Ishikawa (cell line): ENCODE measurements around the gene ALDH1L2.

DNA sequence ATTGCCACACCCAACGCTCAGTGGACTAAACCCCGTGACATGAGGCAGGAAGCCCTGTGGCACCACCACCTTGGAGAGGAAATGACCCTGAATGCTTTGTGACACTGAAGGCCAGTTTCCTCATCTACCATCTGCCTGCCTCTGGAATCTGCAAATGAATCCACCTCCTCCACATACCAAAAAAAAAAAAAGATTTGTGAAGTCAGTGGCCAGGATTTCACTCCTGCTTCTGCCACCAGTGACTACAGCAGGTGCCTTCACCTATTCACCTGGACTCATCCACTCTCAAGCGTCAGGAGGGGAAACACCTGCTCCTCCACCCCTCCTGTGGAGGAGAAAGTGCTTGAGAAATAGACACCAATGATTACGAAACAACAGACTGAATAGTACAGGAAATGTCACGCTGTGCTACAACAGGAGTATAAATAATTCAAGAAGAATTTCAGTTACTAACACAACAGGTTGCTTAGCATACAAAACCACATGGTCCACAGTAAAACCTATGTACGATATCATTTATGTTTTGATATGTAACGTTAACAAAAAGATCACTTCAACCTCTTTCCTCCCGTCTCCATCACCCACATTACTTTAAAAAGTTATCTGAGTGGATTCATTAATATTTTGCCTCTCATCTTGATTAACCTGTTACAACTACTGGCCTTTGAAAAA, 41.3 kb downstream of the NT5DC3 start:
- RRBS, result no CpG with 5 or more reads among the region's 8 CpGs

GRCh38 chr12:103838697-103839251, 2.3 kb downstream of the NT5DC3 start:
- RRBS, result no CpG with 5 or more reads among the region's 1 CpG

GRCh38 chr12:103901803-103902213, 28.4 kb upstream of the HSP90B1 start:
- RRBS, result no CpG with 5 or more reads among the region's 2 CpGs

- RRBS, result no CpG with 5 or more reads among the region's 5 CpGs
Measured at GRCh38 chr12:103932096-103933127, 2.2 kb downstream of the HSP90B1 start.

- RRBS, result no CpG with 5 or more reads among the region's 16 CpGs
Measured at GRCh38 chr12:104137037-104137465, 959 bp downstream of the NFYB start.

- RRBS, result no CpG with 5 or more reads among the region's 5 CpGs
Measured at GRCh38 chr12:104318557-104319081, 15.1 kb downstream of the EID3 start.

DNA sequence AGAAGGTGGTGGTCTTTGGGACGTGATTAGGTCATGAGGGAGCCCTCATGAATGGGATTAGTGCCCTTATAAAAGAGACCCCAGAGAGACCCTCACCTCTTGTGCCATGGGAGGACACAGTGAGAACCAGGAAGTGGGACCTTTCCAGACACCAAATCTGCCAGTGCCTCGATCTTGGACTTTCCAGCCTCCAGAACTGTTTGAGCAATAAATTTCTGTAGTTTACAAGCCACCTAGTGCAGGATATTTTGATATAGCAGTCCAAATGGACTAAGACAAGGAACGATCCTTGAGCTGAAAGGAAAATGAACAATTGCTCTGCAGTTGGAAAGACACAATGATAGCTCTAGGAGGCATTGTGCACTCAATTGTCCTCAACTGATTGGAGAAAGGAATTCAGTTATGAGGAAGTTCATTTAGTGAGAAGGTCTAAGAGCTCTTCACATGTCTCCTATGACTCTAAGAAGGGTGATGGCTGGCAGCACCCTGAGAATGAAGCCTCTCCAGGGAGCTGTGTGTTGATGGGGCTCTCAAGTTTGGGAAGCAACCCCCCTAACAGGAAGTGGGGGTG, 20.9 kb downstream of the CHST11 start:
- RRBS, result no CpG with 5 or more reads among the region's 3 CpGs

- RRBS, result no CpG with 5 or more reads among the region's 13 CpGs
Measured at GRCh38 chr12:104482085-104483122, 25.7 kb downstream of the CHST11 start.

DNA sequence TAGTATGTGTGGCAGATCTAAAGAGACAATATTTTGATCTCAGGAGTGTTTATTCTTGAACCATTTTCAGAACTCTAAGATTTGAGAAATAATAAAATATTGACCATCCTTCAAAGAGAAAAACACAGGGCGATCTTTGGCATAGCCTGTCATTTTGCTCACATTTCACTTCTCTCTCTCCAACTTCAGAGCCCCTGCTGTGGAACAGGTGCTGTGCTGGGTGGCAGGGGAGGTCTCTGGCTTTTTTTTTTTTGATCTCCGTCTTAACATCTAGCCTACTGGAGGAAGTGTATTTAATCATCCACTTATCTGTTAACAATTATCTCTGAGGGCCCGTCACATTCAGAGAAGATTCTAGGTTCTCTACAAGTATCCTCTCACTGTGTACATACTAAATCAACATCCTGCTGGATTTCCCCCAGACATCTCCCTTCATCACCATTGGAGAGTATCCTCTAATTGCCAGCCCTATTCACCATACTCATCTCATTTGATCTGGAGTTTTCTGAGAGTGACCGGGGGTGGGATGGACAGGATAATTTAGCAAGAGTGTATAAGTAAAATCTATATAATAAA, 34.1 kb downstream of the CHST11 start:
- RRBS, result no CpG with 5 or more reads among the region's 4 CpGs

GRCh38 chr12:104567863-104568483, 111.2 kb downstream of the CHST11 start:
- RRBS, result no CpG with 5 or more reads among the region's 5 CpGs

- RRBS, result no CpG with 5 or more reads among the region's 7 CpGs
Measured at GRCh38 chr12:104582567-104583375, 126.0 kb downstream of the CHST11 start.

- RRBS, result no CpG with 5 or more reads among the region's 2 CpGs
Measured at GRCh38 chr12:104632202-104632401, 175.4 kb downstream of the CHST11 start.

GRCh38 chr12:104664829-104665523, 208.2 kb downstream of the CHST11 start:
- RRBS, result 69% methylated on average over 2 of the region's 6 CpGs

DNA sequence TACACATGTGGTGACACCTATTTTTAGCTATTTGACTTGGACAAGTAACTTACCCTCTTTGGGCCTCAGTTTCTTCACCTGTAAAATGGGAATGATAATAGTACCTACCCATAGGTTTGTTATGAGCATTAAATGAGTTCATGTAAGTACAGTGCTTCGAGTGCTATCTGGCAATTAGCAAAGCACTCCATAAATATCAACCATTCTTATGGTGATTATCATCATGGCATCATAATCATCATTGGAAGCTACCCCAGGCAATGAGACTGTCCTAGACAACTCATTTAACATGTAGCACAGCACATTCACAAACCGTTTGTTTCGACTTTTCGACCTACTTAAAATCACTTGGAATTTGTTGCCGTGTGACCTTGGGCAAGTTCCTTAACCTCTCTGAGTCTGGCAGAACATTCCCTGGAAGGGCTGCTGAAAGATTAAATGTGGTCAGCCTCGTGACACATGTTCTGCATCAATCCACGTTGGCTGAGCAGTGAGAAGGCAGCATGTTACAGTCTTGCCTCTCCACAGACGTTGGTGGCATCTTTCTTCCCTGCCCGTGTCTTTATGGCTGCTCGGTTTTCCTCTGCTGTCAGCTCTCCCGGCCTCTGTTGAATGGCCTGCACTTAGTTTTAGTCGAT, 216.8 kb downstream of the CHST11 start:
- RRBS, result no CpG with 5 or more reads among the region's 12 CpGs

GRCh38 chr12:105084238-105085020, at the start of gene ALDH1L2:
ALDH1L2 (minus strand) TSS chr12:105084458.
- RRBS, result 2% methylated on average over 12 of the region's 62 CpGs

DNA sequence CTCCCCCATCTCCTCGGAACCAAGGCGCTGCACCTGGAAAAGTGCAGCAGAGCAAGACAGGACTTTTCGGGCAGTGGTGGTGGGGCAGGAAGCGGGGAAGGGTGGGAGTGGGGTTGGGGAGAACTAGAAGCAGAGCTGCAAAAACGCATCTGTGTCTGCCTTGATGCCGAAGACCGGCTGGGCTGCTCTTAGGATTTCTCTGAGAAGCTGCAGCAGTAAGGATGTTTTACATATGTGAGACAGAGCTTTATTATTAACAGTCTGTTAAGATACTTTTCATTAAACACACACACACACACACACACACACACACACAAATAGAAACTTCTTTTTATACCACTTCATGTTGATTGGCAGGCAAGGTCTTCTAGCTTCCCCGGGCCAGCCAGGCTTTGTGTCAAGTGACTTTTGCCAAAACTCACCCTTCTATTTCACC, 836 bp downstream of the C12orf75 start:
- RRBS, result no CpG with 5 or more reads among the region's 8 CpGs

DNA sequence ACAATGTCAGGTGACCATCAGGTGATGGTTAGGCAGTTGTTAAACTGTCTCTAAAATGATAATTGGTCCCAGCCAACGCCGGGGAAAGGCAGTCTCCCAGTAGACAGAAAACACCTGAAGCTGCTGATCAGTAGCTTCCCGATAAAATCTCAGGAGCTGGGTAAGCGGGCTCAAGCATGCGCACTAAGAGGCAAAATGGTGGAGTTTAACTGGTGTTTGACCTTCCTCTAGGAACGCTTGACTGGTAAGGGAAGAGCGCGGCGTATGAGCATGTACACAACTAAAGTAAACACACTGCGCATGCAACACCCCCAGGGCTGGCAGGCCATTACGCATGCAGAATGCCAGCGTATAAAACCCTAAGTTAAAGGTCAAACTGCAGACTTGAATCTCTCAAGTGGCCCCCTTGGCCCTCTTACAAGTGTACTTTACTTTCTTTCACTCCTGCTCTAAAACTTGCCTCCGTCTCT, 113.5 kb downstream of the C12orf75 start:
- RRBS, result no CpG with 5 or more reads among the region's 13 CpGs

GRCh38 chr12:105466500-105467197, 136.2 kb downstream of the C12orf75 start:
- RRBS, result no CpG with 5 or more reads among the region's 9 CpGs

DNA sequence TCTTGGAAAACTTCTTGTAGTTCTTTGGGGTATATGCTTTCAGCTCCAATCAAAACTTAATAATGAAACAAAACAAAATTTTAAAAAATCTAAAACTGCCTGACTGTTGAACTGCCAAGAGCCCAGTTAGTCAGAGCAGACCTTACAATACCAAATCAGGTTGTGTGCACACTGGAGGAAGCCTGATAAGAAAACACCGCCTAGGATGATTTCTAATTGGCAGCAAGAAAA, 256.6 kb downstream of the C12orf75 start:
- RRBS, result no CpG with 5 or more reads among the region's 1 CpG

- RRBS, result no CpG with 5 or more reads among the region's 8 CpGs
Measured at GRCh38 chr12:106078533-106079155, 60.1 kb downstream of the NUAK1 start.